ReNcell CX (cell line): Measurements from ENCODE around the genes ATP10B and SPDL1.

DNA sequence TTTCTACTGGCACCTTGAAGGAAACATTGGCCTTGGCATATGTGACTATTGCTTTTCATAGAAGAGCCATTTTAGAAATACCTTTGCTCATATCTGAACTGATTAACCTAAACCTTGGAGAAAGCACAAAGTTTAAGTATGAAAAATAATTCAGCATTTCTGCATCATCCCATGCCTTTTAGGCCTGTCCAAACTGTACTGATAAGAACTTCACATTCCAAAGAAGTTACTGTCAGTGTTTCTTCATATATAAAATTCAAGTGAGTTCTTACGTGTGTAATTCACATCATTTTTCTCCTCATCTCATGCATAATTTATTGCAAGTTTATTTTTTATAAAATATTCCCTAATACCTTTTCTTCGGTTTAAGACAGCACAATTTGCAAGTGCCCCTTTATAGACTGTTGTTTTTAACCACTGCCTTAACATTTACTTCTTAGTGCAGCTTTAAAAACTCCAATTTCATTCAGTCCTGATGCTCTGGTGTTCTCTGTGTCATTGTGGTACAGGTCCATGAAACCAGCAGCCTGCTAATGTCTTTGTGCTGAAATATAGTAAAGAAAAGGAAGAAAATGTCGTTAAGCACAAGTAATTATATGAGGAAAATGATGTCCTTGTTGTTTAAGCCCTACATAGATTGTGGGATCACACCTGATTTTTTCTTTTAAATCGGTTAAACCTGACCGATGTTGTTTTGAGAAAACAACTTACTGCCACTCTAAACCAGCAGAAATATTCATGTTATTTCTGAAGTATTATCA, 41.4 kb downstream of the PWWP2A start:
- PRO-cap, result no peak

DNA sequence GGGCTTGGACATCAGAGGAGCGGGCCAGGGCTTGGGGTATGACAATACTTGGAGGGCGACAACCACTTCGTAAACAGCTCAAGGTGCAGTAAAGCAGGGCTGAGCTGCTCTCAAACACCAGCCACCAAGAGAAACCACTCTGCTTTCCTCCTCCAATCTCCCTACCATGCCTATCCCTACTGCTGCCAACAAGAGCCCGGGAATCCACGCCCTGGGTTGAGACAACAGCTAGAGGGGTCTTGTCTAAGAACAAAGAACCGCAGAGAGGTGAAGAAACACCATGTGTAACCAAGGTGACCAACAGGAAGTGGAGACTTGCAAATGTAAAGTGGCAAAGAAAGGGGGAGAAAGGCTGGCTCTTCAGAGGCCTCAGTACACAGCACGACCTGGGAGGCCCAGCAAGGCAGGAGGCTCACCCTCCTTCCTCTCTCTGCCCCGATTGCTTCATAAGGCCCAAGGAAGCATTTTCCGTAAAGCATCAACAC, 18.5 kb downstream of the CCNJL start:
- PRO-cap, result no peak

DNA sequence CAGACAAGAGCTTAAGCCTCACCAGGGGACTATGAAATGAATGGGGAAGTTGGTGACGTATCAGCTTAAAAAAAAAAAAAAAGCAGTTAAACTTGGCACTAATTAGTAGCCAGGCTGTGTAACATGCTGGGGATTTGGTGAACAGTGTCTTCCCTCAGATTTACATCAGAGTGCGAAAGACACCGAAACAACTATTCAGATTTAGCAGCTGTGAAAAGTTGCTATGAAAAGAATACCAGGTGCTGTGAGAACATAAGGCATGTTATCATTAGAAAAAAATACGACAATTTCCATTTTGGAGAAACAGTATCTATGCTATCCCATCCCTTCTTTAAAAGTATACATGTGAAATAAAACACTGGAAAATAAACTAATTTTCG, 472 bp upstream of the SLU7 start:
- PRO-cap, result no peak

GRCh38 chr5:160459057-160459589, 37.5 kb downstream of the PTTG1 start:
- PRO-cap, result no peak

DNA sequence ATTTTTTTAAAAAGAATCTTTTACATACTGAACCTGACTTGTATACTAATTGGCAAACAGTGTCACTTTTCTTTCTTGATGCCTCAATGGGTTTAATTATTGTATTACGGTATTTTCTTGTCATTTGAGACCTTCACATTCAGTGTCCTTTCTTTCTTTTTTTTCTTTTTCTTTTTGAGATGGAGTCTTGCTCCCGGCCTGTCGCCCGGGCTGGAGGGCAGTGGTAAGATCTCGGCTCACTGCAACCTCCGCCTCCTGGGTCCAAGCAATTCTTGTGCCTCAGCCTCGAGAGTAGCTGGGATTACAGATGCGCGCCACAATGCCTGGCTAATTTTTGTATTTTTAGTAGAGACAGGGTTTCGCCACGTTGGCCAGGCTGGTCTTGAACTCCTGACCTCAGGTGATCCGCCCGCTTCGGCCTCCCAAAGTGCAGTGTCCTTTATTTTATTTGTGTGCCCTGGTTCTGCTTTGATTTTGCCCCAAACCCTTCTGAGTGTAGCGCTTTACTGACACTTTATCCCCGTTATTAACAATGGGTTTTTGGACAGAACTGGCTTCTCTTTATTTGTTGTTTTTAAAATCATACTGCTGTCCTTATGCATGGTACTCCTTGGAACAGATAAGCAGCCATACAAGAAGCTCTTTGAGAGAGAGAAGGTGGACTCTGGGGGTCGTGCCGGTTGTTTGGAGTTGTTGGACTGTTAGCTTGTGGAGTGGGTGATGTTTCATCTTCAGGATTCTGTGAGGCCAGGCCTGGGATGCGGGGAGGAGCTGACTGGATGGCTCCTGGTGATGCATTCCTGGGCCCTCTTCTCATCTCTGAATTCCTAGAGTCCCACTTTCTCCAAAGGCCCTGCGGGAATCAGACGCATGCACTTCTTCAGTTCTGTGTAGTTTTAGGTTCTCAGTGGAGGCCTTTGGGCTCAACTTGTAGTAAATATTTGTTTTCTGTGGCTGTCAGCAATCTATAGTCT, 47.6 kb downstream of the PTTG1 start:
- PRO-cap, result no peak

GRCh38 chr5:160505795-160506402, 84.2 kb downstream of the PTTG1 start:
- PRO-cap, result no peak

DNA sequence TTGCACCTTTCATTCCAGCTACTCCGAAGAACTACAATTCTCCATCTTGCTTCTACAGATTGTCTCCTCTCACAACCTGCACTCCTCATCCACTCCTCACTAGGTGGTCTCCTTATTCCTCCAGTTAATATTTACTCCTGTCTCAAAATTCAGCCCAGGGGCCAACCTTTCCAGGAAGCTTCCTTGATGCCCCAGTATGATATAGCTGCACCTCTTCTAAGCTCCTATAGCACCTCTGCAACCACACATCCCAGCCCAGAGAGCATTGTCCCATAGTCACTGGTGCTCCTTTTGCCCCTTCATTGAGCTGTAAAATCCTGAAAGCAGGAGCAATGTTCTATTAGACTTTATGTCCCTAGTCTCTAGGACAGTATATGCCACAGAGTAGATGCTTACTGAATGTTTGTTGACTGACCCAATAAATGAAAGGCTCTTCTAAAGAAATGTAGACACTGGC, 205.4 kb downstream of the PTTG1 start:
- PRO-cap, result no peak

- PRO-cap, result no peak
Measured at GRCh38 chr5:160685174-160685883, 166.7 kb downstream of the ATP10B start.

- PRO-cap, result no peak
Measured at GRCh38 chr5:160851781-160852462, at the start of gene ATP10B. Gene ATP10B, minus strand, starts transcription at chr5:160852211.

DNA sequence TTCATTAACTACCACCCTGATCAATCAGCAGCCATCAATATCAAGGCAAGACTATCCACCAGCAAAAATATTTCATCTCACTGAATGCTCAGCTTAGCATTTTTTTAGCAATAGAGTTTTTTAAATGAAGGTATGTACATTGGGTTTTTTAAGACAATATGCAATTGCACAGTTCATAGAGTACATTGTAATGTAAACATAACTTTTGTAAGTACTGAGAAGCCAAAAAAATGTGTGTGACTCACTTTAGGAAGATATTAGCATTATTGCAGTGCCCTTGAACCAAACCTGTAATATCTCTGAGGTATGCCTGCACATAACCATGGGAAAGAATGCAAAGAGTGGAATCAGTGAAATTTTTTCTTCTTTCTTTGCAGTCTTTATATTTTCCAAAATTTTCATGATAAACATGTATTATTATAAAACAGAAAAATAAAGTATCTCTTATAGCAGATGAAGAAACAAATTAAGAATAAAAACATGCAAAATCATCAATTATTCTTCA, 220.7 kb upstream of the TENM2 start:
- PRO-cap, result no peak

DNA sequence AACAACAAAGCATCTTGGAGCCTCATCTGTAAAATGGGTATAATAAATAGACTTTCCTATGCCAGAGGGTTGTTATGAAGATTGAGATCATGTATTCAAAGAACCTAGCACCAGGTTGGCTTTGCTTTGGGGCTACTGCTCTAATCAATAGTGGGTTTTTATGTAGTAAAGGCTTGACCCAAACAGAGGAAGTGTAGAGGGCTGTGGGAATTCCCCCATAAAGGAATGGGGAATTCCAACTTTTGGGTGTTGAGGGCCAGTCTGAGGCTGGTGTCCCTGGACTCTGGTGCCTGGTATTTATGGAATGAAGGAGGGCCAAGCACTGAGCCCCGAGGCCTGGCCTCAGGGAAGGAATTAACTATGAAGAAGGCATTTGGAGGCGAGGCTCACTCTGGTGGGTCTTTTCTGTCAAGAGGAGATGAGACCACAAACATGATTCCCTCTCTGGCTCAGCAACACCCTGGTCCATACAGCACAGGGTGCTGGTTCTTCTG, 1.6 kb upstream of the WWC1 start:
- PRO-cap, result no peak

- PRO-cap, result no peak
Measured at GRCh38 chr5:168301804-168302478, 10.5 kb downstream of the WWC1 start.

- PRO-cap, result no peak
Measured at GRCh38 chr5:168307848-168308520, 16.5 kb downstream of the WWC1 start.

- PRO-cap, result no peak
Measured at GRCh38 chr5:168434157-168434544, 52.1 kb upstream of the RARS1 start.

DNA sequence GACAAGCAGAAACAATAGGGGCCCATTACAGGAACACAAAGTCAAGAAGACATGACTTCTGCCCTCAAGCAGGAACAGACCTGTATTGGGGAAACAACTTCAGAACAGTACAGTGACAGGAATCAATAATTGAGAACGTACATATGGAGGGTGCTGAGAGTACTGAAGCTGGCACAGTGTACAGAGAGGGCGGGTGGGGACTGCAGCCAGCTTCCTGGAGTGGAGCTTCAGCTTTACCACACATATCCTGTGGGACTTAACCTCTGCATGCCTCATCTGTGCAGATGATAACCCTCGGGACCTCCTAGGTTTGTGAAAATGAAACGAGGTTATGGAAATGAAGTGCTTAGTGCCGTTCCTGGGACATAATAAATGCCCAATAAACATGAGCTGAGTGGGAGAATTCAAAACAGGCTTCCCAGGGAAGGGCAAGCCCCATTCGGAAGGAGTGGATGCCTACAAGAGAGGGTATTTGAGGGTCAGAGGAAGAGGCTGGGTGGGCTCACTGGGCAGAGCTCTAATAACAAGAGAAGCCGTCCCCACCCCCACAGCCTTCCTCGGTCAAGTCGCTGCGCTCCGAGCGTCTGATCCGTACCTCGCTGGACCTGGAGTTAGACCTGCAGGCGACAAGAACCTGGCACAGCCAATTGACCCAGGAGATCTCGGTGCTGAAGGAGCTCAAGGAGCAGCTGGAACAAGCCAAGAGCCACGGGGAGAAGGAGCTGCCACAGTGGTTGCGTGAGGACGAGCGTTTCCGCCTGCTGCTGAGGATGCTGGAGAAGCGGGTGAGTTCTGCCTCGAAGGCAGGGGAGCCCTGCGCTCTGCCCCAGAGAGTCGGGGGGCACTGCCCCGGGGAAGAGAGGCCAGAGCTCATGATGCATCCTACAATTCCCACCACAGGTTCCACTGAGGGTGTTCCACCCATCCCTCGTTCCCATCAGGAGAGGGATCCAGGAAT, 21.8 kb upstream of the RARS1 start:
- PRO-cap, result no peak

GRCh38 chr5:168656059-168657119, 77.2 kb upstream of the PANK3 start:
- PRO-cap, result no peak

DNA sequence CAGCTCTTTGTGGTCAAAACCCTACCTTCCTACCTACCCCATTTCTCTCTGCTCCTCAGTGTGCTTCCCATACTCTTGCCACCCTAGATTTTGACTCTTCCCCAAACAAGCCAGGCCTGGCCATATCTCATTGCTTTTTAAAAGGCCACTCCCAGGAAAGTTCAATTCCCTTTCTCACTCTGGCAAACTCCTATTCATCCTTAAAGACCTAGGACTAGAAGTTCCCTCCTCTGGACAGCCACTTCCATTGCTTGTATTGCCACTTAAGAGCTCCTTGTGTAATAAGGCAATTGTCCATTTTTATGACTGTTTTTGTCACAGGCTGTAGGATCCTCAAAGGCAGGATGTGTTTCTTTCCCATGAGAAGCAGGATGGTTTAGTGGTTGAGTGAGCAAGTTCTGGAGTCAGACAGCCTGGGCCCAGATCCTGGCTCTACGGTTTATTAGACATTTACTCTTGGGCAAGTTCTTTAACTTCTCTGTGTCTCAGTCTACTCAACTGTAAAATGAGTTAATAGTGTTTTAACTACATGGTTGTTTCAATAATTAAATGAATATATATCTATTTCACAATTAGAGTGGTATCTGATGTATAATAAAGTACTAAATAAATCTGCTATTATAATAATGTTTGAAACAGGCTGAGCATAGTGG, 84.6 kb upstream of the PANK3 start:
- PRO-cap, result no peak

DNA sequence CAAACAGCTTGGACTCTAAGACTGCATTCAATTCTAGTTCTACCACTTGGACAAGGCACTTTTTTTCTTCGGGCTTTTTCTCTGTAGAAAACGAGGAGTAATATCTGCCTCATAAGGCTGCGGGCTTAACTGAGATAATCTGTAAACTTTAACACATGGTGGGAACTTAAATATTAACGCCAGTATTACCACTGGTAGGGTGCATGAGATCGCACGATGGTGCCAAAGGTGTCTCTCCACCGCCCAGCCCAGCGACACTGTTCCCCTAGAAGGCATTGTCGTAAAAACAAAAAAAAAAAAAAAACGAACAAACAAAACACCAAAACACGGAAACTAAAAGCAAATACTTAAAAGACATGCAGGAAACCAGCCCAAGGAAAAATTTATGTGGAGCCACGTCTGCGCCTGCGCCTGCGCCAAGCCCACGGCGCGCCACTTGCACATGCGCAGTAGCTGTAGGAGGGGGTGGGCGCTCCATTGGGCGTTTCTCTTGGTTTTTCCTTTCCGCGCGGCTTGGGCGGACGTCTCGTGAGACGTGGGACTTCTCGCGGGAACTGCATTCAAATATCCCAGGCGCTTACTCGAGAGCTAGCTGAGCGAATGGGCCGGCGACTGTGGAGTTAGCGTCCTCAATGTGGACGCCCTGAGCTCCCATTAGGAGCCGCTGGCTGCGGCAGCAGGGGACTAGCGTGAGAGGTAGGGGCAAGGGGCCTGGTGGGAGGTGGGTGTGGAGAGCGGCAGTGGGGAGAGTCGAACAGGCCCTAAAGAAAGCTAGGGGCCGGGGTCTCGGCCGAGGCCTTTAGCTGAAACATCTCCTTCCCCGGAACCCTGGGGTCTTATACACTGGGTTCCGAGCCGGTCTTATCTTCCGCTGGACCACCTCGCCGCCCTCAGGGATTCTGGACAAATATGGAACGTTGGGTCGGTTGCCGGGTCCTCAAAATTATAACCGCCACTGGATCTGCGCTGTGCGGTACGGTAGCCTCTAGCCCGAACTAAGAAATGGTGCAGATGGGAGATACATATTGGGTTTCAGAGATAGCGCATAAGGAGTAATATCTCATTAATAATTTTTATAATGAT, at the start of gene SPDL1:
TSS of gene SPDL1 (plus strand) at position 580 of the 1,083 bp plus-strand sequence.
- PRO-cap, result unidirectional peak, plus-strand start at position 601 of the sequence

DNA sequence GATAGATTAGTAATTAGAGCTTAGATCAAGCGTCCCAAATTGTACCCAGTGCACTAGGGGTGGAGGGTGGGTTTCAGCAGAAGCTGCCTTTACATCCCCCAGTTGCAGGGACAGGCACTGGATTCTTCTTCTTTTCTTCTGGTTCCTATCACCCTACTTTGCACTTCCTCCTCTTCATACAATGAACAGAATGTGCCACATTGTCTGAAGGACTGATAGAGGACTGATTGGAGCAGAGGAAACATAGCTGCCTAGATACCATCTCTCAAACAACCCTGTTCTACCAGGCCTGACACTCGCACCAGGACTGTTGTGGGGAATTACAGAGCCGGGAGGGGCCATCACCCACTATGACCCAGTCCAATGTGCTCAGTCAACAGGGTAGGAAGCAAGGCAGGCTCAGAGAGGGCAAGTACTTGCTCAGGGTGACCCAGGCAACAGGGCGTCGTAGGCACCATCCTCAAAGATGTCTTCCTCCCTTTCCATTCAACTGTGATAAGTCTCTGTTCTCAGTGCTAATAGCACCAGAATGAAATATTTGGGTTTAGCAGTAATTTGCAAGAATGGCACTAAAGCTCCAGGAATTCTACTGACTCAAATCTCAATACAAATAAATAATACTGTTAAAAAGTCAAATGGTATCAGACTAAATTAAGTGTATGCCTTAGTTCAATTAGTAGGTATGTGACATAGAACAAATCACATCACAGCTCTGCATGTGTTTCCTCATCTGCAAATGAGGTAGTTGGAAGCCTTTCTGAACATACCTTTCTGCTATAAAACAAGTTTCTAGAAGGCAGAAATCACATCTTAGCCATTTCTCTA, 6.0 kb downstream of the LCP2 start:
- PRO-cap, result no peak

- PRO-cap, result no peak
Measured at GRCh38 chr5:170300687-170301055, 3.1 kb upstream of the LCP2 start.